Neural cell (in vitro differentiated cells): ENCODE measurements around the genes ASPRV1 and ADD2.

GRCh38 chr2:69271877-69272212 is 115.2 kb downstream of the GFPT1 start:
- RAMPAGE, long total RNA, result no peak

DNA sequence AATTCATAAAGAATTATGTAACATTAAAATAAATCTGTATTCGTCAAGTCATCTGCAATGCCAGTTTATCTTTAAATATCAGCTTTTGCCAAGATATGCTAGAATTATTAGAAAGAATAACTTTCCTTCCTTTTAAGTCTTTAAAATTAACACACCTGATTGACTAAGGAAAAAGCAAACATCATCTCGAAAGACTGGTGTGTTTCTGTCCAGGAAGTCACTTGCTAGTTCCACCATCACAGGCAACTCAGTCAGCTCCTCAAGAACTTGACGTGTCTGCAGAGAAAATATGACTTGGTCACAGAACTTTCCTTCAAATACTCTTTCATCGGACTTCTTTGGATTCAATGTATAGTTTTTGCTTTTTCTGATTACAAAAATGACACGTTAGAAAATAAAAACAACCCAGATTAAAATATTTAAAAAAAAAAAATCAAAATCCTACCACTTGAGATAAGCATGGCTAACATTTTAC is 48.7 kb downstream of the GFPT1 start:
- RAMPAGE, long total RNA, result no peak

DNA sequence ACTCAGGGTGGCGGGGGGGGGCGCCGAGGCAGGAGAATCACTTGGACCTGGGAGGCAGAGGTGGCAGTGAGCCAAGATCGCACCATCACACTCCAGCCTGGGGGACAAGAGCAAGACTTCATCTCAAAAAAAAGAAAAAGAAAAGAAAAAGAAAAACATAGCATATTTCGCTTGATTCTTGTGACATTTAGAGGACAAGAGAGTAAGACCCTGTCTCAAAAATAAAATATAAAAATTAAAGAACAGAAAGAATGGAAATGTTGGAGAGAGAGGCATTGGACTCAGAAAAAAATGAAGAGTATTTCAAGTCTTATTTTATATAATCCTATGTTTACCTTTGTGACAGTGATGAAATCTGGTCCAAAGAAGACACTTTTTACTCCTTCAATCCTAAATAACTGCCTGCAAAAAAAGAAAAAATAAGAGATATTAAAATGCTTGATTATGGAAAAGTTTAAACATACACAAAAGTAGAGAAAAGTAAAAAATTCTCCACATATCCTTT is 18.0 kb downstream of the NFU1 start:
- RAMPAGE, long total RNA, result no peak

DNA sequence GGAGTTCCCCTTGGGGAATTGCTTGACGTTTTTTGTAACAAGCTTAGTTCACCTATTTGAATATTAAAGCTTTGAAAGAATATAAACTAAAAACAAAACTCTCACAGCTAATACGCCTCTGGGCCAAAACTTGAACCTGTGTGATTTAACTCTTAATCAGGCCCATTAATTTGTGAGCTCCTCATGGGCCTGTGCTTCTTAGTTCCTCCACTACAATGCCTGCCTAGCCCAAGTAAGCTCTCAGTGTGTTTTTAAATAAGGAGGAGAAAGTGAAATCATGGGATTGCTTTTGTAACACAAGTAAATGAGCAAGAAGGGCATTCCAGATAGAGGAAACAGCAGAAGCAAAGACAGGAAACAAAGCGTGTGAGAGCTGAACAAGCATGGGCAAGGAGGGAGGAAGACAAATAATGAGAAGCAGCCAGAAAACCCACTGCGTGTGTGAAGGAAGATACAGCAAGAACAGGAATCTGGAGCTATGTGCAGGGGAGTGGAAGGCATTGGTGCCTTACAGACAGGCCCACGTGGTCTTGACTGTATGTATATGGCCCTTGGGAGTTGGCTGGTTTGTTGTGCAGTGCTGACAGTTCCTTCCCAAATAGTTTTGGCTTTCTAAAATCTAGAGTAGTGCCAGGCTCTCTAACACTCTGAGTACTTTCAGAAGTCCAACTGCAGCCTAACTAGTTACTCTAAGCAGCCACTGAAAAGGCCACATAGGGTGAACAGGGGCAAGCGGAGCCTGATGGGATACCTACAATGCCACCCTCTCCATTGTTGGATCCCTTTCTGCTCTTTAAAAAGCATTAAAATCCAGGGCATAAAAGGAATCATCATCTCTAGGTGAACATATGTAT is 88.6 kb downstream of the AAK1 start:
- RAMPAGE, long total RNA, result no peak

GRCh38 chr2:69642032-69642603 is 1.4 kb downstream of the AAK1 start:
- RAMPAGE, long total RNA, result no peak

GRCh38 chr2:69642604-69643473 is 700 bp downstream of the AAK1 start:
- RAMPAGE, long total RNA, result start-site peak on the minus strand at chr2:69643154-69643182, 346 and 330 reads in 2 replicates

- RAMPAGE, long total RNA, result no peak
Measured at GRCh38 chr2:69680304-69680735, 36.8 kb upstream of the AAK1 start.

GRCh38 chr2:69918724-69919017 is 3.8 kb downstream of the MXD1 start:
- RAMPAGE, long total RNA, result no peak

GRCh38 chr2:69945261-69946032 is 16.0 kb downstream of the ASPRV1 start:
- RAMPAGE, long total RNA, result no peak

DNA sequence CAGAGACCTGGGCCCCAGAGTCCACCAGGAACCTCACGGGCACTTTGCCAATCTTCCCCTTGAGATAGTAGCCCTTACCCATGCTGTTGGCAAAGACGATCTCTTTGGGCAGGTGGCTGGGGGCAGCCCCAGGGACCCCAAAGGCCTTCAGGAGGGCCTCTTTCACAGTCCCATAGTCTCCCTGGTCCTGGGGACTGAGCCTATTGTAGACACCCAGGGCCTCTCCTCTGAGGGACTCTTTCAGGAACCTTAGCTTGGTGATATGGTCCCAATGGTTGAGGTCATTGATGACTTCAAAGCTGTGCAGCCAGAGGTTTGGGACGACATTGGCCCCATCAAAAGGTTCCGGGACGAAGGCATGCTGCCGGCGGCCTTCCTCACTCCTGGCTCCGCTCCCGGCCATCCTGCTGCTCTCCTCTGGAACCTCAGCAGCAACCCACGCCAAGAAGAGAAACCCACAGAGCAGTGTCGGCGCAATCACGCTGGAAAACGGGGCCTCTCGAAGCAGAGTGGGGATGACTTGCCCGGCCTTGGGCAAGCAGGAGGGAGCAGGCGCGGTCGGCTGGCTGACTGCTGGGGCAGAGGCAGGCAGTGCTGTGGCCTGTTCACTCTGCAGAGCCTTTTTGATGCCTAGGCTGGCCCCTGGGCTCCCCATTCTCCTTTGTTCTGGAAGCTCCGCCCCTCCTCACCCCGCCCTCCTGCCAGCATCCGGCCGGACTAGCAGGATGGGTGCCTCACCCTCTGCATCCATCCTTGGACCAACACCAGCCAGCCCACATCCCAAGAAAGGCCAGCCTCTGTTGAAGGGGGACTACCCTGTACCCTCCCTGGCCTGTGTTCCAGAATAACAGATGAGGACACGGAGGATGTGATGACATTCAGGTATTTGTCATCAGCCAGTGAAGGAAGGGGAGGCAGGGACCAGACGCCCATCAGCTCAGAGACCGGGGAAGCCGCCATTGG is at the start of gene ASPRV1:
ASPRV1 (minus strand) TSS at position 598 of the 963 bp plus-strand sequence.
- RAMPAGE, long total RNA, result no peak

DNA sequence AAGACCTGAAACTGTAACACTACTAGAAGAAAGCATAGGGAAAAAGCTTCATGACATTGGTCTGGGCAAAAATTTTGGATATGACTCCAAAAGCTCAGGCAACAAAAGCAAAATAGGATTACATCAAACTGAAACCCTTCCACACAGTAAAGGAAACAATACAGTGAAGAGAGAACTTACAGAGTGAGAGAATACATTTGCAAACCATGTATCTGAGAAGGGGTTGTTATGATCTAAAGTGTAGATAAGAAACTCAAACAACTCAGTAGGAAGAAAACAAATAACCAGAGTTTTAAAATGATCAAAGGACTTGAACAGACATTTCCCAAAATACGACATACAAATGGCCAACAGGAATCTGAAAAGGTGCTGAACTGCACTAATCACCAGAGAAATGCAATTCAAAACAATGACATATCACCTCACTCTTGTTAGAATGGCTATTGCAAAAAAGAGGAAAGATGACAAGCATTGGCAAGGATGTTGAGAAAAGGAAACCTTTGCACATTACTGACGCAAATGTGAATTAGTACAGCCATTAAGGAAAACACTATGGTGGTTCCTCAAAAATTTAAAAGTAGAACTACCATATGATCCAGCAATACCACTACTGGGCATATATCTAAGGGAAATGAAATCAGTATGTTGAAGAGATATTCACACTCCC is 57.5 kb upstream of the ASPRV1 start:
- RAMPAGE, long total RNA, result no peak

- RAMPAGE, long total RNA, result no peak
Measured at GRCh38 chr2:70083193-70084220, 3.8 kb upstream of the PCBP1 start.

DNA sequence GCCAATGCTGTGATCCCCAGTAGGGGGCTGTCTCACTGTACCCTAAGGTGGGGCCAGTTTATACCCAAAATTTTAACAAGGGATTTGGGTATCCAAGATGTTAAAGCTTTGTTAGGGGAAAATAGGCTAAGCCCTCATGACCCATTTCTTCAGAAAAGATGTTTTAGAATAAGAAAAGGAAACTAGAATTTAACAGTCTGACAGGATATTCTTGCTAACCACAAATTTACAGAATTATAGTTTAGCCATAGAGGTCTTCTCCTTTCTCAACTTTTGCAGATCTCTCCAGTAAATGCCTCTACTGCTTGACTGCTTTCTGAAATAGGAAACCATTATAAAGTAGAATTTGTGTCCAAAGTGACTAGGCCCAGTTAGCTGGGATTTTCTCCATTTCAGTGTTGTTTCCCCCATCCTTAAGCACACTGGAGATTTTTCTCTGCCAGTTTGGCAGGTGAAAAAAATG is 16.5 kb downstream of the PCBP1 start:
- RAMPAGE, long total RNA, result no peak

DNA sequence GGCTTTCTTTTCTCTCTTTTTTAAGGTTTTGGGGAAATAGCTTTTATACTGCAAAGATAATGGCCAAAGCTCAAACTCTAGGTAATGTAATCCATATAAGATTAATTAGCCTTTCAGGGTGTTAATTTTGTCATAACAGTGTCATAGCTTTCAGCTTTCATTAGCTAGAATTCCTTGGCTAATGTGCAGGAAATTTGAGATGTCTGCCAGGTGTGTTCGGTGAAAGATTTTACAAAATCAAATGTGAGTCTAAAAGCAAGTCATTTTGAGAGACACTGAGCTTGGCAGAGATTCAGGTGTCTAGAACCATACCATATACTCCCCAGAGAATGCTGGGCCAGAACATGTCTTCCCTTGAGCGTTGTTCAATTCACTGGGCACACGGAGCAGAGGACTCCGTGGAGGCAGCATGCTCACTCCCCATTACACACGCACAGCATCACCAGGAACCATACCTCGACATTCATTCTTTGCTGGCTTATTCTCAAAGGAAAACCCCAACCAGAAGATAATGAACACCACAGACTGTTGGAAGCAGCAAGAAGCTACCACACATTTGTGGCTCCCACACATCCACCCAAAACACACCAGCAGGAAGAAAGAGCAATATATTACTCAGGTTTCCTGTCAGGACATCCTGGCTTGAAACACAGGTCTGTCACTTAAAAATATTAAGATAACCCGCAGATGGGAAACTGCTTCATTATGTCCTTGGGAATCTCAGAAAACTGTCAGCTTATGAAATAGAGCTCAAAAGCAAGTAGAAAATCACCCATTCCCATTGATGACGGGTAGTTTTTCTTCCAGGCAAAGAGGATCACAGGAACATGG is 46.2 kb downstream of the PCBP1 start:
- RAMPAGE, long total RNA, result no peak

DNA sequence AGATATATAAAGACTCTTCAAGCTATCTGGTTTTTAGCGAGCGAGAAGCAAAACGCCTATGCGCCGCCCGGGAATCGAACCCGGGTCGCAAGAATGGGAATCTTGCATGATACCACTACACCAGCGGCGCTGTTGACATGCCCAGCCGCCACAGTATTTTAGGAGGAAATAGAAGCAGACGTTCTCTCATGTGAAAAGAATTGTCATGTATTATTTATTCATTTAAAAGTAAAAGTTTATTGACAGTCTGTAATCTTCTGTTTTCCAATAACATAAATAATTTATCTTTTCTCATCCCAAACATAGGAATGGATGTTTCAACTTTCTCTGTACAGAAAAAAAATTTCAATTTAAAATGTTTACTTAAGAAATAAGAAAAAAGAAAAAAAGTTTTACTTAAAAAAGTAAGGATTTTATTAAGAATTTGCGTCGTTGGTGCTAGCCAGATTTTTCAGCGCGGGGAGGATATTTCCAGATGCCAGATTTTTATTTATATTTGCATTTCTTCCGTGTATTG is 562 bp upstream of the TIA1 start:
- RAMPAGE, long total RNA, result no peak

GRCh38 chr2:70258301-70259172 is 600 bp downstream of the PCYOX1 start:
- RAMPAGE, long total RNA, result no peak

GRCh38 chr2:70715311-70715675 is 52.7 kb downstream of the ADD2 start:
- RAMPAGE, long total RNA, result no peak

- RAMPAGE, long total RNA, result no peak
Measured at GRCh38 chr2:70717314-70717893, 50.6 kb downstream of the ADD2 start.

DNA sequence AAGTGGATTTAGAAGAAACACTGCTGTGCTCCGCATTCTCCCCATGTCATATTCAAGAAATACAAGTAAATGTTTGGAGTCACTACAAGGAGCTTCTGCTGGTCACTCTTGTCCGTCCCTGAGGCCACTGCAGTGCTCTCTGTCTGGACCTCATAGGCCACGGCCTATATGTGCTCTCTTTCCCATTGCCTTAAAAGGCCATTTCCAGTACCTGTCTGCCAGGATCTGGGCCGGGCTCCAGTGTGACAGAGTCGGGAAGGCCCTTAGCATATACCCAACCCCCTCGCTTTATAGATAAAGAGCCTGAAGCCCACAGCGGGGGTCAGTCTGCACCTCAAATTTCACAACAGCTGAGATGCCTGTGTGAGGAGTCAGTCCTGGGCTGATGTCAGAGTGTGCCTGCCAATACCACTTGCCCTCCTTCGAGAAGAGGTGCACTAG is 39.9 kb downstream of the ADD2 start:
- RAMPAGE, long total RNA, result no peak

- RAMPAGE, long total RNA, result start-site peak on the minus strand at chr2:70768136-70768291, 8,861 and 5,499 reads in 2 replicates
Measured at GRCh38 chr2:70767330-70768350, at the start of gene ADD2. ADD2 (minus strand) TSS chr2:70768200.